Measurements from ENCODE around the genes MATR3 and PROB1.

DNA sequence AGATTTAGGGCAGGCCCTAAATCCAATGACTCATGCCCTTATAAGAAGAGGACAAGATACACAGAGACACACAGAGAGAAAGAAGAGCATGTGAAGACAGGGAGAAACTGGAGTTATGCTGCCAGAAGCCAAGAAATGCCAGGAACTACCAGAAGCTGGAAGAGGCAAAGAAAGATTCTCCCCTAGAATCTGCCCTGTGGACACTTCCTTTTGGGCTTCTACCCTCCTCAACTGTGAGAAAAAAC is 8.7 kb downstream of the FAM13B start:
- PRO-cap: no peak

- PRO-cap: no peak
Observed at GRCh38 chr5:138036064-138036400, 3.2 kb upstream of the FAM13B start.

- PRO-cap: no peak
Observed at GRCh38 chr5:138345203-138346133, 7.0 kb upstream of the KDM3B start.

DNA sequence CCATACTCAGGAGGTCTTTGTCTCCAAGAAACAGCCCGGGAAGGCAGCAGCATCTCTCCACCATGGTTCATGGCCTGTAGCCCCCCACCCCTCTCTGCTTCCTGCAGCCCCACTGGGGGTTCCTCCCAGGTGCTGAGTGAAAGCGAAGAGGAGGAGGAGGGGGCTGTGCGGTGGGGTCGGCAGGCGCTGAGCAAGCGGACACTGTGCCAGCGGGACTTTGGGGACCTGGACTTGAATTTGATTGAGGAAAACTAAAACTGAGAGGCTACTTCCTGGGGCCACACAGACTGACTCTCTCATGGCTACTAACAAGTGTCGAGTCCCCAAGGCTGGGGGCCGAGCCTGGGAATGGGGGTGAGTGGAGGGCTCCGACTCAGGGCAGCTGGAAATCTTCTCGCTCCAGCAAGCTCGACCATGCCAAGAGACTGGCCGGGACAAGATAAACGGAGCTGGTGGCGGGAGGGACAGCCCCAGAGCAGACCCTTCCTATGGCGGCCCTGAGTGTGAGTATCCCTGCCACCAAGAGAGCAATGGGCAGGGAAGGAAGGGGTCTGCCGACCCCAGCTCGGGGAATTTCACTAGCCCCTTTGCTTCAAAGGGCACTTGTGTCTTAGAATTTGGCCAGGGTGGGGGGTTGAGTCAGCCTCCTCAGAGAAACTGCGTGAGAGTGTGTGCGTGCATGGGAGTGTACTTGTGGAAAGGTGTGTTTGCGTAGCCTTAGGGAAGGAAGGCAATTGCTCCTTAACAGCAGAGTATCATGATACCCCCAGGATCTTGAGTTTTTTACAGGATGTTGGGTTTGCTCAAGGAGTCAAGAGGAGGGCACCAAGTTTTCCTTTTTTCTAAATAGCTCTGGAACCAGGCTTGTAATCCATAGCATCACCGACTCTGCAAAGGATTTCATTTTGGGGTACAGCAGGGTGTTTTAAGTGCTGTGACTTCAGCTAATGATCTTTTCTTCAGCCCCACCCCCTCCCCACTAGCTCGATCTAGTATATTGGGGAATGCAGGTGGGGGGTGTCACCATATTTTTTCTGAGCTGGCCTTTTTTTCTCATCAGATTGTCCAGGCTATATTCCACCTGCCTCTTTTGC is 5.4 kb upstream of the KDM3B start:
- PRO-cap: no peak

DNA sequence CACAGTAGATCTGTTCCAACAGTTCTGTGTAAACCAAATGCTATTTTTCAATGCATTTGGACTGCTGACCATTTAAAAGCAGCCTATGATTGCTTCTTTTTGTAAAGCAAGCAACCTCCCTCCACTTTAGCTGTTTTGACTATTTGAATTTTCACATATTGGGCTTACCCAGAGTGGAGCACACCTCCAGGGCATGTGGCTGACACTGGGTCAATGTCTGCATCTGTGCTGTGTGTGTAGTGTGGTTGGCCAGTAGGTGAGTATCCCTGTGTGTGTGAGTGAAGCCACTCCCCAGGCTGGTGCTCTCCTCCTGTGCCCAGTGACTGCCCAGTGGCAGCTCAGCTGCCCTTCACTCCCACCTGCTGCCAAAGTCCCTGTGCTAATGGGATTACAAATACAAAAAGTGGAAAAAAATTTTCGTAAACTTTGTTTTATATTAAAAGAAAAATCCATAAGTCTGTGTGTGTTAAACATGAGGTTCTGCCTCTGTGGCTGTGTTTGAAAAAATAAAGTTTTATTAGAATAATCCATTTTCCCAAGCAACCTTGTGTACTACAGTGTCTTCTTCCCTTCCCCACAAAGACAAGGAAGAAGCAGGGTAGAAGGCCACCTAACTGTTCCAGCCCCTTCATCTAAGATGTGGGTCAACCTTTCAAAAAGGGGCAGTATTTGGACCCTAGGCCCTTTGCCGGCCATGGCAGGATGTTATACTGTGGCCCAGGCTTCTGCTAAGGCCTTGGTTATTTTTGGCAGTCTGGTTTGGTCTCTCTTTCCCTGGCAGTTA is 3.1 kb upstream of the KDM3B start:
- PRO-cap: no peak

DNA sequence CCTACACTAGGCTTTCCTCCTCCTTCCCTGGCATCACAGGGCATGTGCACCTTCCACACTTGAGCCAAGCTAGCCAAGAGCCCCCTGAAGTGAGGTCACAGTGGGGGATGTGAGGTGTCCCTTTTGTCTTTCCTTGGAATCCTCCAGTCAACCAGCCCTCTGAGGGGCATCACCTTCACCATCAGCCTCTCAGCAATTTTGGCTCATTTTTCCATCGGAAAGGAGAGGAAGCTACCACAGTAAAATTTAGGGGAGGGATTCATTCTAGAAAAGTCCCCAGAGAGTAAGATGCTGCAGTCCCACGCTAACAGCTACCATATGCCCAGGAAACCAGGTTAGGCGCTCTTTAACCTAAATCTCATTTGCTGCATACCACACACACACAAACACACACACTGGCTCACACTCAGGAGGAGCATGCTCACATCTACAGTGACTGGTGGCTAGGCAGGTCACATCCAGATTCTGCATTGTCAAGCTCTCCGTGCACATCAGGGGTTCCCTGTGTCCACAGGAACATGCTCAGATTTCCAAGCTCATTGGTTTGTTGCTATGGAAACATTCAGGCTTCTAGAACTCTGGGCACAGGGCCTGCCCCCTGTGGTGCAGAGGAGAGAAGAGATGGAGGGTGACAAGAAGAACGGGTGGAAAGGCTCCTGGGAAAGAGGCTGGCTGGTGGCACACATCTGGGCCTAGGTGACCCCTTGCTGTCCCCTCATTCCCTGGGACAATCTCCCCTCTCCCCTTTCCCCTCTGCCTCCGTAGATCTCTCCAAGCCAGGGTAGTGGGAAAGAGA is 10.0 kb downstream of the REEP2 start:
- PRO-cap: no peak

- PRO-cap: no peak
Observed at GRCh38 chr5:138506500-138506989, 36.5 kb downstream of the ETF1 start.

GRCh38 chr5:138506990-138507942 is 35.8 kb downstream of the ETF1 start:
- PRO-cap: no peak

- PRO-cap: no peak
Observed at GRCh38 chr5:138569435-138570108, 5.6 kb downstream of the HSPA9 start.

- PRO-cap: no peak
Observed at GRCh38 chr5:138641663-138642298, 66.6 kb upstream of the HSPA9 start.

DNA sequence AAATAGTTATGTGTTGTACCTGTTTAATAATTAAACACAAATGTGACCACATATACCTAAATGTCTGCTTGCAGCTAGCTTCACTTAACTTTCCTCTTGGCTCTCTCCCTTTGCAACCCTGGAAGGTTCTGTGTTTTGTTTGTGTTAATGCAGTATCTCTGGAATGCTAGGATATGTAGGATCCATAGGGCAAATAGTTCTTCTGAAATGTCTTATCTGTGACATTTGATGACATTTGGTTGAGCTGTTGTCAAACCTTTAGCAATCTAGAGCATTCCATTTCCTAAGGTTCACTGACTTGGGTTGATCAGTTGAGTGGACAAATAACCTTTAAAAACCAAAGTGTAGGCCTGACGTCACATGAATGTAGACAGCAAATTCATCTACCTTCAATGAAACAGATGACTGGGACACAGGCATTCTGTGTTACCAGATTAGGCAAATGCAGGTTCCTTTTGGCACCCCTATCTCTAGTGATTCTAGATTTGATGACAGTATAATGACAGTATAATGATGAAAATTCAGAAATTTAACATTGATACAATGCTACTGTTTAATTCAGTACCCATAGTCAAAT is 21.9 kb downstream of the CTNNA1 start:
- PRO-cap: no peak

DNA sequence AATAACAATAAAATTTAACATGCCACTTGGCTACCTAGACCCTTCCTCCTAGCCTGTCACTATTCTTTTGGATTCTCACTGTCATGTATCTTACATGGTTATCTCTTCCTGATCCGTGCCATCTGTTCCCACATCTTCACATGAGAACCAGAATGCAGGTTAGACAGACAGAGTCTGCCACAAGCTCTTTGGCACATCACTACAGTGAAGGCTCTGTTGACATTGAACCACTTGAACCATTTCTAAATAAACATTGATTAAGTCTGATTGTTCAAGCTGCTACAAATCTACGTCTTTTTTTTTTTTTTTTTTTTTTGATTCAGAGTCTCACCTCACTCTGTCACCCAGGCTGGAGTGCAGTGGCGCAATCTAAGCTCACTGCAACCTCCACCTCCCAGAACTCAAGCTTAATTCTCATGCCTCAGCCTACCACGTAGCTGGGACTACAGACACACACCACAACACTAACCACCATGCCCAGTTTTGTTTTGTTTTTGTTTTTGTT is 85.0 kb upstream of the LRRTM2 start:
- PRO-cap: no peak

GRCh38 chr5:138963837-138964369 is 88.8 kb upstream of the LRRTM2 start:
- PRO-cap: no peak

- PRO-cap: bidirectional peak, plus-strand start at chr5:139274114, minus-strand start at chr5:139273993
Observed at GRCh38 chr5:139273318-139274405, 19.9 kb upstream of the MATR3 start.

- PRO-cap: bidirectional peak, plus-strand start at chr5:139293676, minus-strand start at chr5:139293530; unidirectional peak, minus-strand start at chr5:139294142
Observed at GRCh38 chr5:139293309-139294347, at the start of gene MATR3. Gene MATR3 (plus strand): TSS chr5:139293740.

- PRO-cap: no peak
Observed at GRCh38 chr5:139363263-139363648, 19.8 kb downstream of the SLC23A1 start.

- PRO-cap: no peak
Observed at GRCh38 chr5:139368508-139369336, 14.4 kb downstream of the SLC23A1 start.

DNA sequence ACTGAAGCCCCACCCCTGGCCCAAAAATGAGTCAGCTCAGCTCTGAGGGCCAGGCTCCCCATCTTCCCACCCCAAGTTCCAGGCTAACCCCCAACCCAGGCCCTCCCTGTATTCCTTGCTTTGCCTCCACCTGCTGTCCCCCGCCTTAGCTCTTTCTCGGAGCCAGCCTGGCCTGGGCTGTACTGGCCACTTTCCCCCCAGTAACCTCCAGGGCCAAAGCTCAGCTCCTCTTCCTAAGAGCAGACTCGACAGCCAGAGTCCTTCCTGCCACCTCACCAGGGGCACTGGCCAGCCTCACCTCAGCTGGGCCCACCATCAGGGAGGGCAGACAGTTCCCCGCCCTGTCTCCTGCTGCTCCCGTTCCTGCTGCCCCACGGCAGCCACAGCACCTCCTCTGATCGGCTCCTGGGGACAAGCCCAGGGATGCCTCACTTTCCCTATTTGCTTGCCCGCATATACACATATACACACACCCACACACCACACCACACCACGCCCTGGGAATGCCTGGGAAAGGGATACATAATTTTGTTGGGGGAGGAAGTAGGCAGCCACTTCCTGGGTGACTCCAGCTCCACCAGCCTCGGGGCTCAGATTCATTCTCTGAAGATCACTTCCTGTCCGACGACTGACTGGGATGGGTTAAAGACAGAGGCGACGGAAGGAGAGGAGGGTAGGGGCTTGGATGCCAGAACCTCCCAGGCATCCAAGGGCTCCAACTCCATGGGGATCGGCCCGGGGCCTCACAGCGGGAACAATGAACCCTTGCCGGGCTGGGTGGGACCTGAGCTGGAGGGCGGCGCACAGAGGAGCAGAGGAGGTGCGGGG is 1.8 kb upstream of the MZB1 start:
- PRO-cap: no peak

- PRO-cap: no peak
Observed at GRCh38 chr5:139394561-139395693, at the start of gene PROB1. Gene PROB1 (minus strand): TSS chr5:139395104.

GRCh38 chr5:139459305-139459830 is 3.2 kb downstream of the ECSCR start:
- PRO-cap: no peak

All from Metastatic Lung Carcinoma in the Adrenal Gland (tissue), 1 donor.